ENCODE results near the genes FAM13B, KIF20A, CTNNA1 and MZB1.

GRCh38 chr5:138032622-138033300, at the start of gene FAM13B:
Gene FAM13B (minus strand): TSS chr5:138033079.
- PRO-cap = unidirectional peak, plus-strand start at chr5:138032827; bidirectional peak, plus-strand start at chr5:138033175, minus-strand start at chr5:138033090
- RAMPAGE, long total RNA, 2 experiments = start-site peak on the plus strand in 1 of 2 experiments, at chr5:138033151-138033180 at its widest, 9 reads per replicate; start-site peak on the minus strand in 2 of 2 experiments, at chr5:138033016-138033104 at its widest, 63 to 187 reads per replicate

- PRO-cap = no peak
- RAMPAGE, long total RNA, 2 experiments = no peak in any of the 2 experiments
These were observed at the start of gene KIF20A for GRCh38 chr5:138178874-138179626. Gene KIF20A (plus strand): TSS chr5:138179112.

DNA sequence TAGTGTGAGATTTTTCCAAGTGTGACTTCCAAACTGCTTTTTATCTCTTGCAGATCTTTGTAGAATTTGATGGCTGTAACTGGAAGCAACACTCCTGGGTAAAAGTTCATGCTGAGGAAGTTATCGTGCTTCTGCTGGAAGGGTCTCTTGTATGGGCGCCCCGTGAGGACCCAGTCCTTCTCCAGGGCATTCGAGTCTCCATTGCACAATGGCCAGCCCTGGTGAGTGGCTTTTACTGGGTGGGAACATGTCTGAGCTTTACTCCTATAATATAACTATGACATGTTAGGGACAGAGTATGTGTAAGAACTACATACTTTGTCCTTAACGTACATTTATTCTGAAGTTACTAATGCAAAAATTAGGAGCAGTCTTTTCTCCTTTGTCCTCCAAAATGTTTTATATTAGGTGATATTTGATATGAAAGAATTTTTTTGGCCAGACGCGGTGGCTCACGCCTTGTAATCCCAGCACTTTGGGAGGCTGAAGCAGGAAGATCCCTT, 20.2 kb downstream of the KDM3B start:
- PRO-cap = no peak
- RAMPAGE, long total RNA, 2 experiments = no peak in any of the 2 experiments

- PRO-cap = no peak
- RAMPAGE, long total RNA, 2 experiments = no peak in any of the 2 experiments
These were observed 22.4 kb downstream of the KDM3B start for GRCh38 chr5:138374917-138375250.

DNA sequence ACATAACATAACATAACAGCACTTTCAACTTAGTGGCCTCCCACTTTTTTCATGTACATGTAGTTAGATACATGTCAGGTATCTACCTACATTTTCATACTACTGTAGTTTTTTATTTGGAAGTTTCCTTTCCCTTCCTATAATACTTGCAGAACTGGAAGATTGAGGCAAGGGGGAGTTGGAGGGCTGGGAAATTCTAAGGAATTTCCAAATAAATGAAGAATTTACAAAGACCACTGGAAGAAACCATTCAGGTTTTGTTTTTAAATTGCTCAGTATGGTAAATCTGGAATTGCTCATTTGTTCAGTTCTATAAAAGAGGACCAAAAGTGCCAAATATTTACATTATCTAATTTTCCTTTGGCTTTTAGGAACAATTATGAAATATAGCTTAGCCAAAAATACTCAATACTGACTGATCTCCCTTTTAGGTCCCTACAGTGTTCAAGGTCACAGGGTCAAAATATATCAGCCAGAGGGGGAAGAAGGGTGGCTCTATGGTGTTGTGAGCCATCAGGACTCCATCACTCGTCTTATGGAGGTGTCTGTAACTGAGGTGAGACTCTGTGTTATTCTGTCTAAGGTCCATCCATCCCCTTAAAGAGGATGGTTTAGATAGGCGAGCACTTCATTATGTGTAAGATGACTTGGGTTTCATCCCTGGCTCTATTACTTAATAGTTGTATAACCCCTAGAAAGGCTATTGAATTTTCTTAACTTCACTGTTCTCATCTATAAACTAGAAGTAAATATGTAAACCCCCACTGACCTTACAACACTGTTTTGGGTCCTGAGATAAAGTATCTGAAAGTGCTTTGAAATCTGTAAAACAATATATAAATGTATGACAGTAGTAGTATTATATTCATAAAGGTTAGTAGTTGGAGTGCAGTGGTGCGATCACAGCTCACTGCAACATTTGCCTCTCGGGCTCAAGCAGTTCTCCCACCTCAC, 26.9 kb downstream of the KDM3B start:
- PRO-cap = no peak
- RAMPAGE, long total RNA, 2 experiments = no peak in any of the 2 experiments

DNA sequence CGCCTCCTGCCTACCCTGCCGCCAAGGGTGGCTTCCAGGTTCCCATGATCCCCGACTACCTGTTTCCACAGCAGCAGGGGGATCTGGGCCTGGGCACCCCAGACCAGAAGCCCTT, 1.7 kb downstream of the EGR1 start:
- PRO-cap = no peak
- RAMPAGE, long total RNA, 2 experiments = no peak in any of the 2 experiments

- PRO-cap = no peak
- RAMPAGE, long total RNA, 2 experiments = no peak in any of the 2 experiments
These were observed 4.2 kb downstream of the EGR1 start for GRCh38 chr5:138469214-138470244.

DNA sequence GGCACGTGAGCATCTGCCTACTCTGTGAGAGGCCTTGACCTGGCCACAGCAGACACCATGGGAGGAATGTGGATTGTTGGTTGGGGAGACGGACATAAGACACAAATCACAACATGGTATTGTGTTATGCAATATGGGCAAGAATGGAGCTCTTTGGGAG, 4.8 kb downstream of the EGR1 start:
- PRO-cap = no peak
- RAMPAGE, long total RNA, 2 experiments = no peak in any of the 2 experiments

DNA sequence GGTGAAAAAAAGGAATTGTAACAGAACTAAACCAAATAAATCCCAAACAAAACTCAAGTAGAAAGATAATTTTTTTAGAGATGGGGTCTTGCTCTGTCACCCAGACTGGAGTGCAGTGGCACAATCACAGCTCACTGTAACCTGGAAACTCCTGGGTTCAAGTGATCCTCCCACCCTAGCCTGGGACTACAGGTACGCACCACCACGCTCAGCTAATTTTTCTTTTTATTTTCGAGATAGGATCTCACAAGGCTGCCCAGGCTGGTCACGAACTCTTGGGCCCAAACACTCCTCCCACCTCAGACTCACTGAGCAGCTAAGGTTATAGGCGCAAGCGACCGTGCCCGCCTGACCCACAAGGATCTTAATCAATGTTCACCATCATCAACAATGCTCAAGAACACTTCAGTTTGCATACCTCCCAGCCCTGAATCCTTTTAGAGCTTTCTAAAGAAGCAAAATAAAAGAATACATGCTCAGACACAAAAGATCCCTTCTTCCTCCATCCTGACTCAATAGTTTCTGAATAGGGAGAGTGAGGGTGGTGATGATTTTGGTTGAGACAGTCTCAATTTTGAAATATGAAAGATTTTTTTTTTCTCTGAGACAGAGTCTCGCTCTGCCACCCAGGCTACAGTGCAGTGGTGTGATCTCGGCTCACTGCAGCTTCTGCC, 13.2 kb downstream of the ETF1 start:
- PRO-cap = no peak
- RAMPAGE, long total RNA, 2 experiments = no peak in any of the 2 experiments

GRCh38 chr5:138628512-138628778, 53.2 kb upstream of the HSPA9 start:
- PRO-cap = no peak
- RAMPAGE, long total RNA, 2 experiments = no peak in any of the 2 experiments

- PRO-cap = no peak
- RAMPAGE, long total RNA, 2 experiments = no peak in any of the 2 experiments
These were observed 80.6 kb upstream of the HSPA9 start for GRCh38 chr5:138655782-138656196.

GRCh38 chr5:138752760-138753532, at the start of gene CTNNA1:
Gene CTNNA1 (plus strand): TSS chr5:138753425.
- PRO-cap = unidirectional peak, minus-strand start at chr5:138753019; bidirectional peak, plus-strand start at chr5:138753431, minus-strand start at chr5:138753059
- RAMPAGE, long total RNA, 2 experiments = start-site peak on the plus strand in 2 of 2 experiments, at chr5:138753411-138753481 at its widest, 1,193 to 5,231 reads per replicate; start-site peak on the minus strand in 1 of 2 experiments, at chr5:138753279-138753318 at its widest, 17 reads per replicate

- PRO-cap = no peak
- RAMPAGE, long total RNA, 2 experiments = no peak in any of the 2 experiments
These were observed 13.6 kb downstream of the LRRTM2 start for GRCh38 chr5:138861296-138862108.

DNA sequence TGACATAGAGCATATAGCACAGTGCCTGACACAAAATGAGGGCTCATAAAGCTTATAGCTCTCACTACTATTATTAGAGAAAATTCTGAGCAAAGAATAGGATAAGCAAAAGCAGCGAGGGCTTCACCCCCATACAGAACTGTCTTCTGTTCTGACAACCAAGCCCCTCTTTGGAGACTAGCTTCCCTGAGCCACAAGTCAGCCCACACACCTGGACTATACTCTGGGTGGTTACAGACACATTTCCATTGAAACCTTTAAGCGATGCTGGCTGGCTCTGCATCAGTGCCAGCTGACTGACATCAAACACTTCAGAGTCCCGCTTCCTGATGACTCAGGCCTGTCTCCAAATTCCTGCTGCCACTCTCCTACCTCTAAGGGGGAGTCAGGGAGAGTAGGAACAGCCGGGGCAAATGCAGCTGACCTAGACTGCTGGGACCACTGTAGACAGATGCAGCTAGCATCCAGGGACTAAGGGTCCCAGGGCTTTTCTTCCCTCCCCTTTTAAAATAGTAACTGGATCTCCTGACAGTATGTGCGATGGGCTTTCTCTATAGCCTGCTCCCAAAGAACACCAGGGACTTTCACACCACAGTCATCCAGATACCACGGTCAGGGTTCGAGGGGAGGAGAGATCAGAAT, 59.4 kb downstream of the SIL1 start:
- PRO-cap = no peak
- RAMPAGE, long total RNA, 2 experiments = no peak in any of the 2 experiments

- PRO-cap = no peak
- RAMPAGE, long total RNA, 2 experiments = no peak in any of the 2 experiments
These were observed 16.1 kb downstream of the SIL1 start for GRCh38 chr5:139182065-139182425.

DNA sequence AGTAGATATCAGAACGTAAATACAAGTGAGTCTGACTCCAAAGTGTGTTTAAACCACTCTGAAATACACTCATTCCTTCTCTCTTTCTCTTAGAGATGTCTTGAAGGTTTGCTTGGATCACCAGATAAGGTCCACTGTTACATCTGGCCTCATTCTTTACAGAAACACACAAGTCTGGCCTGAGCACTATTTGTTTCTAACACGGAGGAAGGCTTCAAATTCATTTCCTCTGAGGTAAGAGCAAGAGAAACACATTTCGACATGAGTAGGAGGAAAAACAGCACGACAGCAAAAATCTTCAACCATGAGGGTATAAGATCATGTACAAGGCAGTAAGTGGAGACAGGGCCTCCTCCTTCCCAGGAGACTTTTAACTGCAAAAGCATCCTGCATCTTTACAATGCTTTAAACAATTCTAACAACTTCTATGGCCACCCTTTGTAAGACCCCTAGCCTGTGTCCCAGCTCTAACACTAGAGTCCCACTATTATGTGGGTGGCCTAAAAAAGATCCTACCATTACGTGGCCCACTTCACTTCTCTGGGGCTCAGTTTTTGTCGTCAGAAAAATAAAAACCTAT, 8.0 kb downstream of the SIL1 start:
- PRO-cap = no peak
- RAMPAGE, long total RNA, 2 experiments = no peak in any of the 2 experiments

- PRO-cap = no peak
- RAMPAGE, long total RNA, 2 experiments = no peak in any of the 2 experiments
These were observed 19.3 kb upstream of the PAIP2 start for GRCh38 chr5:139322095-139323084.

DNA sequence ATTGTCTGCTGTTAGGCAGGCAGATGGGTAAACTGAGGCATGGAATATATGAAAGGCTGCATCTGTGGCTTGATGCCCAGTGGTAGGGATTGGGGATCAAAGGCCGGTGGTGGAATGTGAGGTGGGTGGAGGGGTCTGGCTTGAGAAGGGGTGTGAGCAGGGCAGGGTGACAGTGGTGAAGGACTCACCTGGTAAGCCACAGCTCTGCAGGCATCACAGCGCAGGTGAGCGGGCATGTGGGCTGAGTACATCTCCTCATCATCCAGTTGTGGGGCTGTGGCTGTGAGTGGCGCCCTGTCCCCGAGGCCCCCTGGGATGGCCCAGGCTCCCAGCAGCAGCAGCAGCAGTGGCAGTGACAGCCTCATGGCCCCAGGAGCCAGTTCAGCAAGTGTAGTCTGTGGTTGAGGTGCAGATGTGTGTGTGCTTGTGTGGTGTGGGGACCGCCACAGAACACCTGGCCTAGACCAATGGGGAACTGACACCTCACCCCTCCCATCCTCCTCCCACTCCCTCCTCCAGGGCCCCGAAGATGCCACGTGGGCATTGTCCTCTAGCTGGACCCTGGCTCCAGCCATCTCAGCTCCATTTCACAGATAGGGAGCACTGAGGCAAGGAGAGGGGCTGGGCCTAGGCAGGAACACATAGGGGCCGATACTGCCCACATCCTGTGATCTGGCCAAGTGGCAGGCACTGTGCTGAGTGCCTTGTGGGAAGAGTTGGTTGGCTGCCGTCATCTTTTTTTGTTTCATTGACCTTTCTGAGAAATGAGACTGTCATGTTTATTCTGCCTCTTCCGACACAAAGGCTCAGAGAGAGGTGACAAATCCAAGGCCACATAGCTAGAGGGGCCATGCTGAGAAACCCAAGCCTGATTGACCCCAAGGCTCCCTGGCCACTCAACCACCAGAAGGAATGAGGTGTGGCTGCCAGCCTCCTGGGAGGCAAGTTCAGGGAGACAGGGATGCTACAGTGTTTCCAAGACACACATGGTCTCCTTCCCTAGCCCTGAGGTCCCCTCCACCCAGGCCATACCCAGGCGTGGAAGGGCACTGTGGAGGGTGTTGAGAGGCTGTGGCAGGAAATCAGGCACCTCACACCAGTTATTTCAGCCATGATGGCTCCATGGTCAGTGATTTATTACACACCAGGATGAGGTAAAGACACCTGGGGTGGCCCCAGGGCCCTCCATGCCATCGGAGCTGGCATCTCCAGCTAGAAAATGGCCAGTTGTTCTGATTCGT, at the start of gene MZB1:
Gene MZB1, minus strand, starts transcription at position 422 of the 1,241 bp plus-strand sequence.
- PRO-cap = no peak
- RAMPAGE, long total RNA, 2 experiments = start-site peak on the minus strand in 1 of 2 experiments, centred at position 406 of the sequence, 50 reads per replicate

DNA sequence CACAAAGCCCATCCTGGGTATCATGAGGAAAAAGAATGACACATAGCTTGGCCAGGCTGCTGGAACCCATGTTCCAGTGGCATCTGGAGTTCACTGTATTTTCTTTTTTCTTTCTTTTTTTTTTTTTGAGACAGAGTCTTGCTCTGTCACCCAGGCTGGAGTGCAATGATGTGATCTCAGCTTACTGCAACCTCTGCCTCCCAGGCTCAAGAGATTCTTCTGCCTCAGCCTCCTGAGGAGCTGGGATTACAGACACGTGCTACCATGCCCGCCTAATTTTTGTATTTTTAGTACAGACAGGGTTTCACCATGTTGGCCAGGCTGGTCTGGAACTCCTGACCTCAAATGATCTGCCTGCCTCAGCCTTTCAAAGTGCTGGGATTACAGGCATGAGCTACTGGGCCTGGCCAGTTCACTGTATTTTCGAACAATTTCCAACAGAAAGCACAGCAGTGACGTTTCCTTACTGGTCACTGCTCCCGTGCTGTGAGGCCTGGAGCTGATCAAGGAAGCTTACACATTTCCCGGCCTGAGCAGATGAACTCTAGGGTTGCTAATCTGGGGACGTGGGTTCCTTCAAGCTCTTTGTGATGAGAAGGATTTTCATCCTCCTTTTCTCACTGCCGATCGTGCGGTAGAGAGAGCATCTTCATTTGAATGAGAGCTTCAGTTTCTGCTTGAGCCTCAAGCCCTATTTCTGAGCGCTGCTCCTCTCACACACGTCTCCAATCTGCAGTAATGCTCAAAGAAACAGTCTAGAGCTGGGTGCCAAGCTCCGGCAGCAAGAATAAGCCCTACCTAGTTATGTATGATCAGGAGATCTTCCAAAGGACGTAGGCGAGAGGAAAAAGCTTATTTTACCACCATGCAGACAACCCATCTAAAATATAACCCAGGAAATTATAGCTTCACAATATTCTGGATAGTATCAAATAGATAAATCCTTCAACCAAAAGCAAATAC, 7.1 kb upstream of the SPATA24 start:
- PRO-cap = no peak
- RAMPAGE, long total RNA, 2 experiments = no peak in any of the 2 experiments

- PRO-cap = no peak
- RAMPAGE, long total RNA, 2 experiments = no peak in any of the 2 experiments
These were observed 11.5 kb upstream of the SPATA24 start for GRCh38 chr5:139415348-139415928.

Measured in breast epithelium (tissue), 2 donors.